GM23338 (cell line): ENCODE results near the gene DTNBP1.

DNA sequence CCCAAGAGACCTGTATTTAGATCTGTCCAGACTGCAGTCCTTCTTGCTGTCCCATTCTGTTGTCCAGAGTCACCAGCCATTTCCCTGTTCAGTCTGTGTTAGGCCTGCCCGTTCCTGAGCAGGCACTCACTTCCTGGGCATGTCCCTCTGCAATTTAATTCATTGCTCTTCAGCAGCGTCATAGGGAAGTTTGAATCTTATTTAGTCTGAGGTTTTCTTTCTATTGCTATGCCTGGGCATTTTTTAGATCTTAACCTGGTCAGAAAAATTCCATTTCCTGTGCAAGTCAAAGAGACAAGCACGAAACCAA lies 190.2 kb downstream of the DTNBP1 start:
- PRO-cap, result no peak
- RAMPAGE, long total RNA, result no peak

DNA sequence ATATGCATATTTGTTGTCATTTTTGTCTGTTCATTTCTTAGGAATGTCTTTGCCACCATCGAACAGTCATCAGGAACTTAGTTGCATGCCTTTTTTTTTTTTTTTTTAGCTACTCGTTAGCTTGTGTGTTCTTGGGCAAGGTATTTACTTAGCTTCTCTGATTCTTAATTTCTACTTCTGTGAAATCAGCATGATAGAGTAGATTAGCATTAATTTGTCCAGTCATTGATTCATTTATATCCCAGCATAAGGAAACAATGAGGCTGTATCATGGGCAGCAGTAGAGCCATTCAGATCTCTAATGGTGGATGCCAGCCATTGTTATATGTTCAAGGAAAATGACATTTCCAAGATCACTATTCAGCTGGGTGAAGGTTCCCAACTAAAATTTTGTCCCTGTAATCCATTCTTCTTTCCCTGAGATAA lies 188.4 kb downstream of the DTNBP1 start:
- PRO-cap, result no peak
- RAMPAGE, long total RNA, result no peak

GRCh38 chr6:15520422-15521107 lies 142.3 kb downstream of the DTNBP1 start:
- PRO-cap, result no peak
- RAMPAGE, long total RNA, result no peak

- PRO-cap, result no peak
- RAMPAGE, long total RNA, result no peak
Measured at GRCh38 chr6:15539381-15540193, 123.2 kb downstream of the DTNBP1 start.

DNA sequence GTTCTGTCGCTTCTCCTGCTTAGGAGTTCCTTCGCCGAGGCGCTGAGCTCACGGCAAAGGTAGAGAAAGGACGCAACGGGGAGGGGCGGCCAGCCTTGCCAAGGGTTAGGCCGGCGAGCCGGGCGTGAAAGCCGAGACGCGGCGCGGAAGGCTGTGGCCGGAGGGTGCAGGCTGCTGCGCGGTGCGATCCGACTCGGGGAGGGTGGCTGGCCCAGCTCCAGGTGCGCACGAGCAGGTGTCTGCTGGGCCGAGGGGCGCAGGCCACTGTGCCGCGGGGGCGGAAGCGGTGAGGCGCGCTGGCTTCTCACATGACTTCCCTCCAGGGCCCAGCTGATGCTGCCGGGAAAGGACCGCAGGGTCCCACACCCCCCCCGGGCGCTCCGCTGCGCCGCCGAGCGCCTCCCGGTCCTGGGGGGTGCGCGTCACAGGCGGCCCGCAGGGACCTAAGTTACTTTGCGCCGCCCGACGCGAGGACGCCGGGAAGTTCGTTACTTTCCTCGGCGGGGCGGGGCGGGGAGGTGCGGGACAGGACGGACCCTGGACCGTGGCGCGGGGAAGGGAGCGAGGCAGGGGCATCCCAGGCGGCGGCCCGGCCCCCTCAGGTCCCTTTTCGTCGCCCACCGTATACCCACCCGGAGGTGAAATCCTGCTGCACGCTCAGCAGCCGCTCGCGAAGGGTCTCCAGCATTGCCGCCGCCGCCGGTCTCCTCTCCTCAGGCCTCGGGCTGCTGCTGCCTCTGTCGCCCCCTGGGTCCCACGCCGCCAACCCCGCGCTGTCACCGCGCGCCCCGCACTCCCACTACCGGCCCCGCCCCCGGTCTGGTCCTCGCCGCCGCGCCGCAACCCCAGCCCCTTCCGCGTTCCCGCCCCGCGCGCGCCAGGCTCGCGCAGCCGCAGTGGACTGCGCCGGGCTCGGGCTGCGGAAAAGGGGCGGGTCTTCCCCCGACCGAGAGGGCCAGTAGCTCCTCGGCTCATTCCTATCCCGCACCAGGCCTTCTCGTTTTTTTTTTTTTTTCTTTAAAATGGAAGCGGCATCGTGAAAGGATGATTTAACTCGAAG lies at the start of gene DTNBP1:
DTNBP1 (minus strand) TSS at position 847 of the 1,060 bp plus-strand sequence.
- PRO-cap, result unidirectional peak, plus-strand start at position 134 of the sequence; bidirectional peak, plus-strand start at position 654 of the sequence, minus-strand start at position 478 of the sequence; unidirectional peak, minus-strand start at position 767 of the sequence
- RAMPAGE, long total RNA, result no peak

- PRO-cap, result no peak
- RAMPAGE, long total RNA, result no peak
Measured at GRCh38 chr6:15889294-15889799, 226.5 kb upstream of the DTNBP1 start.

- PRO-cap, result unidirectional peak, minus-strand start at chr6:16250074
- RAMPAGE, long total RNA, result no peak
Measured at GRCh38 chr6:16249776-16250166, 11.4 kb downstream of the GMPR start.

GRCh38 chr6:16267545-16267911 lies 29.1 kb downstream of the GMPR start:
- PRO-cap, result no peak
- RAMPAGE, long total RNA, result no peak

GRCh38 chr6:16355983-16356527 lies 117.7 kb downstream of the GMPR start:
- PRO-cap, result no peak
- RAMPAGE, long total RNA, result no peak

DNA sequence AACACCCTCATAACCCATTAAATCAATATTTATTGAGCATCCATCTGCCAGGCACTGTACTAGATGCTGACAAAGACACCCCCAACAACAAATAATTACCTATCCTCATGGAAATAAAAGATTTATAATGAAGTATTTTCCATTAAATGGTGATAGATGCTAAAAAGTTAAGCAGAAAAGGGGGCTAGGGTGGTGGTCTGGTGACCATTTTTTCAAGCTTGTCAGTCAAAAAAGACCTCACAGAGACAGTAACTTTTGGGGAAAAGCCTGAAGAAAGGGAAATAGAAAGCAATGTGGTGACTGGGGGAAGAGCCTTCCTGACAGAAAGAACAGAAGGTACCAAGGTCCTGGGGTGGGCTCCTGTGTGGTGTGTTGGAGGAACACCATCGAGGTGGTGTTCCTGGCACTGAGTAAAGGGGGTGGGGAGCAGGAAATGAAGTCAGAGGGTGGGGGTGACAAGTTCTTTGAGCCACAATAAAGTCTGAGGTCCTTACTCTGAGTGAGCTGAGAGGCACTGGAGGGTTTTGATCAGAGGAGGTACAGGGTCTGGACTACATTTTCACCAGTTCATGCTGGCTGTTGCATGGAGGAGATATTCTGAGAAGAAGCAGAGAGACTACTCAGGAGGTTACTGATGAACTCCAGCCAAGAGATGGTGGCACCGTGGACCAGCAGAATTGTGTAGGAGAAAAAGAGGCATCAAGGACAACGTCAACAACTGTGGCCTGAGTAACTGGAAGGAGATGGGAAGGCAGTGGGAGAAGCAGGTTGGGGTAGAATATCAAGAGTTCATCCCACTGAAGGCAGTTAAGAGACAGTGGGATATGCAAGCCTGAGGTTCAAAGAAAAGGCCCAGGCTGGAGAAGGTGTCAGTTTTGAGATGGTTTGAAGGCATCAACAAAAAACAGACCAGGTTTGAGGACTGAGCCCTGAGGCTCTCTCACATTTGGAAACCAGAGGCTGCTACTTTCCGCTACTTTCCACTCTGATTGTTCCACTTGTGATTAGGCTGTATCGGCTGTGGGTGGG lies 198.2 kb downstream of the GMPR start:
- PRO-cap, result no peak
- RAMPAGE, long total RNA, result no peak

DNA sequence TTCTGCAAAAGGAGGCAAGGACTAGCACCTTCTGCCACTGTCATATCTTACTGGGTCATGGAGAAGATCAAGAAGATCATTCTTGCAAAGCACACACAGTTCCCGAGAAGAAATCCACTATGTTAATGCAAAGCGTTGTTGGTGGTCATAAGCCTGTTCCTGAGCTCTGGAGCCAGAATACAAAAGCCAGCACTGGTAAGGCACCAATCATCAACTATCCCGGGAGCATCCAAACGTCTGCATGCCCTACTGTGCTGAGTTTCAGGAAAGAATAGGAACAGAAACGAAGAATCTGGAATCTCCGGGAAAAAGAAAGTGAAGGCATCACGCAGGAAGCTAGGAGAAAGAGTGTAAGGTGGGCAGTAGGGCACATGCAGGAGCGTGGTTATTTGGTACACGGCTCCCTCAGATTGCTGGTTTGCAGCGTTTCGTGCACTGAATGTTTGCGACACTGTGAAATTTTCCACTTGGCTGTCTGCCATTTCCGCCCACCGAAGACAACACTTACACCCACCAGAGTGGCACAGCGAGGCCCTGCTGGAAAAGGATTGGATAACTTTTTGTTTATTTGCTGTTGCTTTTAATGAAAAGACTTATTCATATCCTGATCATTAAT lies 248.1 kb downstream of the GMPR start:
- PRO-cap, result no peak
- RAMPAGE, long total RNA, result no peak

DNA sequence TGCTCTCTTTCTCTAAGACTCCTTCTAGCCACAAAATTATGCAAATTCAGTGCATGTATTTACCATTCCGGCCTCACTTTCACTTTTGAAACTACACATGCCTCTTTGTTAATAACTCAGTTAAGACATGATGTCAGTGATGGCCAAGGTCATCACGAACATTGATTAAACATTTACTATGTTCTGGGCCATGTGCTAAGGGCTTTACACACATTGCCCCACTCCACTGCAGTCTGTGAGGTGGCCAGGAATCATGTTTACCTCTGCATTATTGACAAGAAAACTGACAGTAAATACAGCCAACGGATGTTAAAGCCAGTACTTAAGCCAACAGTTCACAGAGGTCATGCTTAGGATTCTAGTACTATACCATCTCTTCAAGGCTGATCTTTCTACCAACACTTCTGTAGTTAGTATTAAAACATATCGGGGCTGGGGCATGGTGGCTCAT lies 174.9 kb downstream of the ATXN1 start:
- PRO-cap, result no peak
- RAMPAGE, long total RNA, result no peak

DNA sequence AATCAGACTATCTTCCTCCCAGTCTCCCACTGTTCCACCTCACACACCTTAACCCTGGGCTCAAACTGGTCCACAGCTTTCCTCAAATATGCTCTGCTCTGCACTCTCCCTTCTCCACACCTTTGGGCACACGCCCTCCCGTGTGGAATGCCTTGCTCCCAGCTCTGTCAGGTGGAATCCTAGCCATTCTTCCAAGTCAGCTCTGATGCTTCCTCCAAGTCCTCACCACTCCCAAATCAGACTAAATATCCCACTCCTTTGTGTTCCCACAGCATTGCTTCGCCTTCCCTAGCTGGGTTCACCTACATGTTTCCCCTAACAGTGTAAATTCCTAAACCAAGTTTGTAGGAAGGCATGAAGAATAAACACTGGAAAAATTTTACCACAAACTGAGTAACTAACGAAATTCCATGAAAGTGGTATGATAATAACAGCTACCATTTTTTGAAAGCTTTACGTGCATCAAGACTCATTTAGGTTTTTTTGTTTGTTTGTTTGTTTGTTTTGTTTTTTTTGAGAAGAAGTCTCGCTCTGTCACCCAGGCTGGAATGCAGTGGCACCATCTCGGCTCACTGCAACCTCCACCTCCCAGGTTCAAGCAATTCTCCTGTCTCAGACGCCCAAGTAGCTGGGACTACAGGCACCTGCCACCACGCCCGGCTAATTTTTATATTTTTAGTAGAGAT lies 114.6 kb downstream of the ATXN1 start:
- PRO-cap, result no peak
- RAMPAGE, long total RNA, result no peak

- PRO-cap, result bidirectional peak, plus-strand start at chr6:16762495, minus-strand start at chr6:16762347; bidirectional peak, plus-strand start at chr6:16762720, minus-strand start at chr6:16762731
- RAMPAGE, long total RNA, result no peak
Measured at GRCh38 chr6:16762223-16763081, 1.2 kb upstream of the ATXN1 start.

DNA sequence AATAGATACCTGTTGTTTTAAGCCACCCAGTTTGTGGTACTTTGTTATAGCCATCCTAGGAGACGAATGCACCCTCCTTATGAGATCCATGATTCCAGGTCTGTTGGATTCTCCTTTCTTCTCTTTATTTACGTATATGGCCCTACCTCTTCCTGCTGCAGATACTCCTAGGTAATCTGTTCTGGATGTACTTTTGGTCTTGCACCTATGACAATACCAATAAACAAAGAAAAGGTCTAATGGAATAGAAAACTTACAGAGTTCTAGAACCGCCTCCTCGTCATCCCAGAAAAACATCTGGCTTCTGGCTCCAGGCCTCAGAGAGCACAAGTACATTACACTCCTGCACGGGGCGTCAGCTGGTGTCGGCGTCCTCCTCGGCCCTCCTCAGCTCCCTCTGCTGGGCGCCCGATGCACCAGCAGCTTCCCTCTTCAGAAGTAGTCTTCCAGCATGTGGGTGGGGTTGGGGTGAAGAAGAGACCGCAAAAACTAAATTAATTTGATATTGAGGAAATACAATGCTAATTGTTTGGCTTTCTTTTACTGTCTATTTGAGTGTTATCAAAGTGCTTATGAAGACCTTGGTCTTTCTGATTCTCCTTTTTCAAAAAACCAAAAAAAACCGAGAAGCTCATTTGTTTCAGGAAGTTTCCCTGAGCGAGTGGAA lies 9.6 kb upstream of the ATXN1 start:
- PRO-cap, result unidirectional peak, minus-strand start at position 306 of the sequence
- RAMPAGE, long total RNA, result no peak

GRCh38 chr6:16836325-16837012 lies 75.2 kb upstream of the ATXN1 start:
- PRO-cap, result no peak
- RAMPAGE, long total RNA, result no peak

GRCh38 chr6:17417544-17418726 lies 24.5 kb downstream of the CAP2 start:
- PRO-cap, result bidirectional peak, plus-strand start at chr6:17418155, minus-strand start at chr6:17417867
- RAMPAGE, long total RNA, result no peak

- PRO-cap, result no peak
- RAMPAGE, long total RNA, result no peak
Measured at GRCh38 chr6:17491606-17492293, 98.4 kb downstream of the CAP2 start.

- PRO-cap, result no peak
- RAMPAGE, long total RNA, result no peak
Measured at GRCh38 chr6:17715050-17715466, 8.3 kb upstream of the NUP153 start.

DNA sequence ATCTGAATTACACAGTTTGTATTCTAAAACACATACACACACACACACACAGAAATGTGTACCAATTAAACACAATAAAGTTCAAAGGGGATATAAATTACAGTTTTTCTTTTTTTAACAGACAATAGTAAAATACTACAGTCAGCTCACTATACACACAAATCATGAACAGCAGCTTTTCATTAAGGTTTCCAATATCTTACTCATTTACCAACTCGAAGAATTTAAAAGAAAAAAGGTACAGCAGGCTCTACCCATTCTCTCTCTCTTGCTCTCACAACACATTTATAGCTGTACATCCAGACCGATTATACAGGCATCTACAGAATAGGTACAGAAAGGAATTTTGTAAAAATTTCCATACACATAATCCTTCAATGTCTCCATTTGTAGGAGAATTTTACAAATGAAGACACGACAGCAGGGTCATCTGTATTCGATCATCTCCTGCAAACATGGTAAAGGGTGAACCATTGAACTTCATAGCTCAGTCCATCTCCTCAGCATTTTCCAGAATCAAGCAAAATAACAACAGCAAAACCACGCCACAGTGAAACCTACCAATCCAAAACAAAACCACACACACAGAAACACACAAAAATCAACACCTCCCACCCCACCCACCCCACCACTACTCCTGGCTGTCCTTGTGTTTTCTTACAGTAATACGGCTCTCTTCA lies 52.7 kb upstream of the NUP153 start:
- PRO-cap, result no peak
- RAMPAGE, long total RNA, result no peak